ENCODE results near the genes TJP1 and CHRFAM7A.

GRCh38 chr15:28096891-28097368 is 2.2 kb downstream of the OCA2 start:
- PRO-cap, result no peak
- RAMPAGE, long total RNA, 4 experiments, result no peak in any of the 4 experiments

- PRO-cap, result no peak
- RAMPAGE, long total RNA, 4 experiments, result no peak in any of the 4 experiments
These were observed 101.5 kb downstream of the HERC2 start for GRCh38 chr15:28220427-28220917.

- PRO-cap, result no peak
- RAMPAGE, long total RNA, 4 experiments, result no peak in any of the 4 experiments
These were observed 56.6 kb downstream of the HERC2 start for GRCh38 chr15:28265224-28265999.

GRCh38 chr15:28973991-28974670 is 88.4 kb downstream of the APBA2 start:
- PRO-cap, result no peak
- RAMPAGE, long total RNA, 4 experiments, result no peak in any of the 4 experiments

GRCh38 chr15:29103482-29103741 is 166.2 kb downstream of the NSMCE3 start:
- PRO-cap, result no peak
- RAMPAGE, long total RNA, 4 experiments, result no peak in any of the 4 experiments

DNA sequence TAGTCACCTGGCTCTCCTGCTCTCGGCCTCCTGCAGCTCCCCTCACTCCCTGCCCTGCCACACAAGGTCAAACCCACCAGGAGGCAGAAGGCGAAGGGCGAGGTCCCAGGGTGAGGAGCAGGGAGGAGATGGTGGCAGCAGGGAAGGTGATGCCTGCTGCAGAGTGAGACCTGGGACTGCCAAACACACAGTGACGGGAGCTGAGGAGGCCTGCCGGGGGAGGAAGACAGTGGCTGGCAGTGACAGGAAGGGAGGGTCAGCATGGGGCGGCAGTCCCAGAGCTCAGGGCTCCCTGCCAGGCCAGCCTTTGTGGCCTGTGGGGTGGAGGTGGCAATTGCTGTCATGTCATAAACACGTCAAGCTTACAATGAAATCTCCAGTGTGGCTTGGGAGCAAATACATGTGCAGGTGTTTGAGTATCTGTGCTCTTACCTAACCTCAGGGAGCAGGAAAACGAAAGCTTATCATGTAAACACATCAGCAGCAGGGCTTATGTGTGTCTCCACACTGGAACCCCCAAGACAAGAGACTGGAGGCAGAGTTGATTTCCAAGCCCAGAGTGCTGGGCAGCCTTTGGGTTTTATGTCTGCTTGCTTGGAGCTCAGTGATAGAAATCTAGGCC is 107.3 kb upstream of the ENTREP2 start:
- PRO-cap, result bidirectional peak, plus-strand start at position 379 of the sequence, minus-strand start at position 195 of the sequence
- RAMPAGE, long total RNA, 4 experiments, result no peak in any of the 4 experiments

DNA sequence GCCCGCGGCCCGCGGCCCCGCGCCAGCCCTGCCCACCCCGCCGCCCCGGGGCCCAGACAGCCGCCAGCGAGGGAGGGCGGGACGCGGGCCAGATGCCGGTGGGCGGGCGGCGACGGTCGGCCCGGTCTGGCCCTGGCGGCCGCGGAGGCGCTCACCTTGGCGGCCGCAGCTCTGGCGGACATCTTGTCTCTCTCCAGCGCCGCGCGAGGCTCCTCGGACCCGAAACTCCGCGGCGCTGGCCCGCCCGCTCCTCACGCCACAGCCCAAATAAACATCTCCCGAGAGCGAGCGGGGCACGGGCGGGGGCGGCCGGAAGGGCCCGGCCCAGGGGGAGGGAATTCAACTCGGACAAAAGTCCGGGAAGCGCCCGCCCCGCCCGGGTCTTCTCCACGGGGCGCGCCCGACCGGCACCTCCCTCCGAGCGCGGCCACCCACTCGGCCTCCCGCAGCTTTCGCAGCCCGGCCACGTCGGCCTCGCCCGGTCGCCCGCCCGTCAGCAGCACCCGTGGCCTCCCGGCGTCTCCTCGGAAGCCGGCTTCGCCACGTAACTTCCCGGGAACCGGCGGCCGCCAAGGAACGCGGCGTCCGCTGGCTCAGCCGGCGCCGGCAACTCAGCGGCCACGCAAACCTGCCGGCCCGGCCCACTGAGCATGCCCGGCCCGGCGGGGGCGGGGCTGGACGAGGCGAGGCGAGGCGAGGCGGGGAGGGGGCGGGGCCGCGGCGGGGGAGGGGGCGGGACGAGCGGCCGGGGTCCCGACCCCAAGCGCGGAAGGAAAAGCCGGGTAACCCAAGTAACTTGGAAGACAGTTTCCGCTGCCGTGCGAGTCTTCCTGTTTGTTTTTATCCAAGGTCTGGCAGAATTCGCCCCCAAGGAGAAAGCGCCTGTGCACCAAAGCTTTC is at the start of gene TJP1:
Gene TJP1 (minus strand): TSS at position 622 of the 900 bp plus-strand sequence.
- PRO-cap, result bidirectional peak, plus-strand start at position 379 of the sequence, minus-strand start at position 265 of the sequence; bidirectional peak, plus-strand start outside the sequence, minus-strand start at position 613 of the sequence
- RAMPAGE, long total RNA, 4 experiments, result start-site peak on the minus strand in 2 of 4 experiments, centred at positions 254 to 261 of the sequence, 24 to 401 reads per replicate

DNA sequence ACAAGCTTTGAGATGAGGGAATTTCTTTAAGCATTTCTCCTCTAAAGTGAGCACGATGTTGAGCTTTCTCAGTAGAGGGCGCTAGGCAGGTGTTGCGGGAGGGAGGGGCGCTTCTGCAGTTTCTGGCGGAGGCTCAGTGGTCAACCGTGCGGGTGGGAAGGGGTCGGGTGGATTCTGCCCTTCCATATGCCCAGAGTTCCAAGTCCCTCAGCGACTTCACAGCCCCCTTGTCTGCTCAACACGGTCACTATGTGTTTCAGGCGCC is 97.4 kb upstream of the GOLGA8J start:
- PRO-cap, result no peak
- RAMPAGE, long total RNA, 4 experiments, result no peak in any of the 4 experiments

DNA sequence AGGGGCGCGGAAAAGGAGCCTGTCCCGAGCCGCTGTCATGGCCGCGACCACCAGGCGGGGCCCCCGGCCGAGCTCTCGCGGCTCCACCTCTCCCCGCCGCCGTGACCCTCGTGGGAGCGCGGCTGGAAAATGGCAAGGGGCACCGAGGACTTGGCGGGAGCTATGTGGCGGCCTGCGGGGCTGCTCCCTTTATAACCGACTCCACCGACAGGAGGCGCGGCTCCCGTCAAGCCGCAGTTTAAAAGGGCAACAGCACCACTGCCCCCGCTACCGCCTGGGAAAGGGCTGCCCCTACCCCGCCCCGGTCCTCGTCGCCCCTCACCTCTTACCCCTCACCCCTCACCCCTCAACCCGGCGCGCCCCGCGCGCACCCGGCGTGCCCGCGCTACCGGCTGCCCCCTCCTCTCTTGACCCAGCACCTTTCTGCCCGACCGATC is at the start of gene CHRFAM7A:
Gene CHRFAM7A (minus strand): TSS at position 166 of the 437 bp plus-strand sequence.
- PRO-cap, result no peak
- RAMPAGE, long total RNA, 4 experiments, result no peak in any of the 4 experiments

- PRO-cap, result no peak
- RAMPAGE, long total RNA, 4 experiments, result no peak in any of the 4 experiments
These were observed 66.3 kb downstream of the GOLGA8H start for GRCh38 chr15:30669774-30670822.

DNA sequence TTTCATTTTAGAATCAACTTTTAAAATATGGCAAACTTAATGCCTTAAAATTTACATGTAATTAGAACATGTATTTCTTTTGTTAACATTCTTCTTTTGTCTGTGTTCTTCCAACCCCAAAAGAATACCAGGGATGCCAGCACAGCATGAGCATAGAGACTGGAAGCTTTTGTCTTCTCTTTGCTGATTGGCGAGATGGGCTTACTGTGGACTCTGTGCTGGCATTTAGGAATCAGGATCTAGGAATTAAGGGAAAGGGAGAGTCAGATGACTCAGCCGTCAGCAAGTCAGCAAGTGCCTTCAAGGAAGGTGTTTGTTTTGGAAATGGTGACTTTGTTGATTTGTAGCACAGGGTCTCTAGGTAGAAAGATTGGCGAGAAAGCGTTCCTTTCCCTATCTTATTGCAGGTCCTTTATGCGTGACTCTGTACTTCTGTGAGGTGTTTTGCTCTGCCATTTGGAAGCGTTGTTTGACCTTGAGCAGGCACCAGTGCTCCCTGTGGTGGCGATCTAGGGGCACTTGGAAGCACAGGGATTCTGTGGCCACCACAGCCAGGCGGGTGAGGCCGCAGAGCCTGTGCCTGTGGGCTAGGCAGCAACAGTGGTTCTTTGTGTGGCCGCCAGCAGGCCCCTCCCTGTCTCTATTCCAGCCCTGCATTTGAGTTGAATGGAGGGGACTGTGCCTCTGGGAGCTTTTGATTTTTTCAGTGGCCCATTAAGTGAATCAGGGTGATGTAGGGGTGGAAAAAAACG is 18.8 kb downstream of the FAN1 start:
- PRO-cap, result no peak
- RAMPAGE, long total RNA, 4 experiments, result no peak in any of the 4 experiments

DNA sequence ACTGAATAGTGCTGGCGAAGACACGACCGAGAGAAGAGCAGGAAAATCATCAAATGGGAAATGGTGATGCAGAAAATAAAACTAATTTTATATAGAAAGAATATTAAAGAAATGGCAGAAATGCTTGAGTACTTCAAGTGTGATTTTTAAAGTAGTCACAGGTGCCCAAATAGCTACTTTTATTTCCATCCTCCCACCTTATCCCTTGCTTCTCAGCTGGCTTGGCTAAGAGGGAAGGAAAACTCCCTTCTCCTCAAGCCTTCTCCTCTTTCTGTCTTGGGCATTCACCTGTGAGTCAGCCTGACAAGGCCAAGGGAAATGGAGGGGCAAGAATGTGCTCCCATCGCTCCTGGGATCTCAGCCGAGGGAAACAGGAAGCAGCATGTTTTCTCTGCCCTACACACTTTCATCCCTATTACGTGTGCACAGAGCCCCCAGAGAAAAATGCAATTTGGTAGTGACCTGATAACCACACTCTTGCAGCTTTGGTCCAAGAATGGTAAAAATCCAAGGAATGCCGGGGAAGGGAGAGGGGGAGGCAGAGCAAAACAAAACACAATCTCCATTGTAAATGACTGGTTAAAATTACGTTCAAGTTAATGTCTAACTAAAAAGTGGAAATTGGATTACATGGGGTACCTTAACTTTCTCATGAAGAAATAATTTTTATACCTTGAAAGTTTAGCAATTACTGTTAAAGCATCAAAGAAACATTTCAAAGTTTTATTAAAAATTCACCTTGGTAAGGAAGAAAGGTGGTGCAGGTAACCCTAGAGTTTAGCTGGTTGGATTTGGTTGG is 32.9 kb upstream of the MTMR10 start:
- PRO-cap, result no peak
- RAMPAGE, long total RNA, 4 experiments, result no peak in any of the 4 experiments

DNA sequence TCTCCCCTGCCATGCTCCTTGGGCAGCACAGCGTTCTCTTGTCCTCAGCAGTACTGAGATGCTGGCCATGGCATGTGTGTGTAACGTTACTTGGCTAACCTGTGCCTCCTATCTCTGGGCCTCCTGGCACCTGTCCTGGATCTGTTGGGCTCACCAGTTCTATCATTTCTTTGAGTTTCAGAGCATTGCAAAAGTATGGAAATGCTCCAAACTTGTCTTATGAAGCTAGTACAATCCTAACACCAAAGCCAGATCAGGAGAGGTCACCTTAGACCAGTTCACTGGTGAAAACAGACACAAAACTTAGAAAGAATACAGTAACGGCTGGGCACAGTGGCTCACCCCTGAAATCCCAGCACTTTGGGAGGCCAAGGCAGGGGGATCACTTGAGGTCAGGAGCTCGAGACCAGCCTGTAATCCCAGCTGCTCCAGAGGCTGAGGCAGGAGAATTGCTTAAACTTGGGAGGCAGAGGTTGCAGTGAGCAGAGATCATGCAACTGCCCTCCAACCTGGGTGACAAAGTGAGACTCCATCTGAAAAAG is 62.3 kb upstream of the TRPM1 start:
- PRO-cap, result no peak
- RAMPAGE, long total RNA, 4 experiments, result no peak in any of the 4 experiments

DNA sequence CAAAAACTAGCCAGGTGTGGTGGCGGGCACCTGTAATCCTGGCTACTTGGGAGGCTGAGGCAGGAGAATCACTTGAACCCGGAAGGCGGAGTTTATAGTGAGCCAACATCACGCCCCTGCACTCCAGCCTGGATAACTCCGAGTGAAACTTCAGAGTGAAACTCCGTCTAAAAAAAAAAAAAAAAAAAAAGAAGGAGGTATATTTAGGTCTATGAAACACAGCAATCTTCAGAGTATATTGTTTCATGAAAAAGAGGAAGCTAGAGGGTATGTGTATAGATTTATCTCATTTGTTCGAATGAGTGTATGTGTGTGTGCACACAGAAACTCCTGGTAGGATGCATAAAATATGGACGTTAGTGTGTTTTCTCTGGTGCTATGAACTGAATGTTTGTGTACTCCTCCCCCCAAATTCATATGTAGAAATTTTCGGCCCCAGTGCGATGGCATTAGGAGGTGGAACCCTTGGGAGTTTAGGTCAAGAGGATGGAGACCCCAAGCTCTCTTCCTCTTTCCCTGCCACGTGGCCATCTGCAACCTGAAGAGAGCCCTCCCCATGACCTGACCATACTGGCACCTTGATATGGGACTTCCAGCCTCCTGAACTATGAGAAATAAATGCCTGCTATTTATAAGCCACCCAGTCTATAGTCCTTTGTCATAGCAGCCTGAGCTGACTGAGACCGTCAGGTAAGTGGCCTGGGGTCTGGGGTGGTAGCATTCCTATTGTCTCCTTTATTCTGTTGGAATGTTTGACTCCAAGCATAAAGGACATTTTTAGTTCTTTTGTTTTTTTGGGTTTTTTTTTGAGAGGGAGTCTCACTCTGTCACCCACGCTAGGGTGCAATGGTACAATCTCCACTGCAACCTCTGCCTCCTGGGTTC is 98.5 kb upstream of the KLF13 start:
- PRO-cap, result no peak
- RAMPAGE, long total RNA, 4 experiments, result no peak in any of the 4 experiments

DNA sequence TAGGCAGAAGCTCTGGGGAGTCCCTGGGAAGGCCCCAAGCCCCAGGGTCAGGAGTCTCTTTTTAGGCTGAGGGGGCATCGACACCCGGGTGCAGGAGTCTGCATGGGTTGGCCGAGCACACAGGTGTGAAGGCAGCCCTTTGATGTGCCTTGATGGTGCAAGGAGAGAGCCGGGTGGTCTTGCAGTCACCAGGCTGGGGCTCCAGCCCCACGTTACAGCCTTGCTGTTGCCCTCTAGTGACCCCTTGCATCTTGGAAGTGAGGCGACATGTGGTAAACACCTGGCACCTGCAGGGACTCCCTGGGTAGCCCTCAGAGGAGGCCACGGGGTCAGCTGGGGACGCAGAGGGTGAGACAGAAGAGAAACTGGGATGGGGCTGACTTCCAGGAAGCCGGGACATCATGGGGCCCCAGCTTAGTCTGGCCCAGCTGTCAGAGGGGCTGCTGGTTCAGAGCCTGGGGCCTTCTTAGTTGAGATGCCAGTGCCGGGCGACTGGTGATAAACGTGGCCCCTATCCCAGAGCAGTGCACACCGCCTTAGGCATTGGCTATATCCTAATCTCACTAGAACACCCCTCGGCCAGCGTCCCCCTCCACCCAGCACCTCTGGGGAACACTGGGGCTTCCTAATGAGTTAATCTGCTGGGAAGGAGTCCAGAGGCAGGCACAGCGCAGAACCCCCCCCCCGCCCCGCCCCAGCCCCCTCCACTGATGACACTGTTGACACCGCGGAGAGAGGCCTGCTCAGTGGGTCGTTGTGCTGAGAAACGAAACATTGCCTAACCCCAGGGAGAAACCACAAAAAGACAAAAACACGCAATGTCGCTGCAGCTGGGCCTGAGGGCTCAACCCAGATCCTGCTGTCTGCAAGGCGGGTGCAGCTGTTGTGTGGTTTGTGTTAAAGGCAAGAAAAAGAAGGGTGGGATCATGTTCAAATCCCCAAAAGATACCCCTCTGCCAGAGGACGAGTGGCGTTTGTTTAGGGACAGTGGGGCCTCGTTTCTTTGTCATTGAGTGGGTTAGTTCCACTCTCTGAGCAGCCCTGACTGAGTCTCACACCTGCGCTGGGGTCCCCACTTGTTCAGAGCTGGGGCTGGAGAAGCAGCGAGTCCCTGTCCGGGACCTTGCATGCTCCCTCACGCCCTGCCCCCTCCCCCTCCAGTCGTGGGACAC is 60.5 kb upstream of the KLF13 start:
- PRO-cap, result no peak
- RAMPAGE, long total RNA, 4 experiments, result no peak in any of the 4 experiments

GRCh38 chr15:31303505-31303704 is 23.2 kb upstream of the KLF13 start:
- PRO-cap, result no peak
- RAMPAGE, long total RNA, 4 experiments, result no peak in any of the 4 experiments

GRCh38 chr15:31306427-31307144 is 20.0 kb upstream of the KLF13 start:
- PRO-cap, result no peak
- RAMPAGE, long total RNA, 4 experiments, result no peak in any of the 4 experiments

GRCh38 chr15:31334750-31335371 is 8.2 kb downstream of the KLF13 start:
- PRO-cap, result no peak
- RAMPAGE, long total RNA, 4 experiments, result no peak in any of the 4 experiments

DNA sequence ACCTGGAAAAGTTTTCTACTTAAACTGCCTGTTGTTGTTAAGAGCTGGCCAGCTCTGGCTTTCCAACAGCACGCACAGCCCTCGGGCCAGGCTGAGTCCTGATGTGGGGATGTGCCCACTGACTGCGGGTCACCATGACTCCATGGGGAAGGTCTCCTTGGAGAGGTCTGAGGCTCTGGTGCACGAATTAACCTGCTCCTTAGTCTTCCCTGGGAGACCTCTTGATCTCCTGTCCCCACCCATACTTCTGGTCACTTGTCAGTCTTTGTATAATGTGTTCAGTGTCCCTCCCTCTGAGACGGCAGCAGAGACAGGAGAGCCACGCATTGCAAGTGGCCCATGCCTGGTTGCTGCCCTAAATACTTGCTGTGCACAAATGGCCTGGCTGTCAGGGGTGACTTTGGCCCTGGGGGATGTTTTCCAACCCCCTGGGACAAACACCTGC is 17.0 kb downstream of the KLF13 start:
- PRO-cap, result bidirectional peak, plus-strand start at position 296 of the sequence, minus-strand start at position 231 of the sequence
- RAMPAGE, long total RNA, 4 experiments, result no peak in any of the 4 experiments

DNA sequence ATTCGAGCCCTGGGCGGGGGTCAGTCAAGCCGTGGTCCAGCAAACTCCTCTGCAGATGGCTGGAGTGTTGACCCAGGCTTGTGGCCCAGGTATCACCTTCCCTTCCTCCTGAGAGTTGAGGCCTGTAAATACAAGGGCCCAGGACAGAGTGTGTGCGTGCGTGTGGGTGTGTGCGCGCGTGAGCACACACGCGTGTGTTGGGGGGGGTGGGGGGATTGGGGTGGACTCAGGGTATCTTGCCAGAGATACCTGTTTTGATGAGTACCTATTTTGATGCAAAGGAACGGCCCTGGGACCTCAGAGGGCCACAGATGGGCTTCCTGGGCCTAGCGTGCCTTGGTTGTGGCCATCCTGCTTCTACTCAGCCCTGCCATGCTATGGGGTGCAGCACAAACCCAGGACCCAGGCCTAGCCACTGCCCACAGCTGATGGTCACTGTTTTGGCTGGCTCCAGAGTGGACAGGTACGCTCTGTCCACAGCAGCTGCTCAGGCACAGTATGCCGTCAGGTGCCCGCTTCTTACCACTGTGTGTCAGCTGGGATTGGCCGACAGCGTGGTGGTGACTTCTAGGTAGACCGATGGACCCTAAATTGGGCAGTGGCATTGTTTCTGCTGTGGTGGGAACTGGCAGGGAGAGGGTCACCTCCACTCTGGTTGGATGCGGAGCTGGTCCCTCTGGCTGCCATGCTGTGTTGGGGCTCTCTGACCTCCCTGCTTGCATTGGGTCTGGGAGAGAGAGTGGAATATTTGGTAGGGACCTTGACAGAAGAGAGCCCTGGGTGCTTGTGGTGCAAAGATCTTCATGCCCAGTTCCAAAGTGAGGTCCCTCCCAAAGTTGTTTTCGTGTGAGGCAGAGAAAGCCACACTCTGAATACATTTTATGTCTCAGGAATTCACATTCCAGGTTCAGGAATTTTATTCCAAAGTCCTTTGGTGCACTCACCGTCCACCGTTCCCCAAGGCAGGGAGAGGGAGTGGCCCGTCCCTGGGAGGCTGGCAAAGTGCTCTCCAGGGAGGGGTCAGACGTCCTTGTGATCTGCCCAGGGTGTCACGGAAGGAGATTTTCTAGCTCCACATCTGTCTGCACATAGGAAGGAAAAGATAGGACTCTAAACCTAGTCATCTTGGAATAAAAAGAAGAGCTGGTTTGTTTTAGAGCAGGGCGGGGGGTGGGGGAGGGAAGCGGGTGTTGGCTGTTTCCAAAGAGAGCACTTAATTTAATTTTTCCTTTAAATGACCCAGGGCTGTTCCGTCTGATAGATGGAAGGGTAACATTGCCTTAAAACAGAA is 47.5 kb downstream of the KLF13 start:
- PRO-cap, result bidirectional peak, plus-strand start at position 1,023 of the sequence, minus-strand start at position 876 of the sequence
- RAMPAGE, long total RNA, 4 experiments, result no peak in any of the 4 experiments

Measured in Peyer's patch (tissue), 4 donors.